Cardiac fibroblast (primary cell): ENCODE results near the genes CELA2A, DNAJC16, FAM131C and NECAP2.

- RRBS, result no CpG with 5 or more reads among the region's 20 CpGs
These were observed 14.4 kb downstream of the FHAD1 start for GRCh38 chr1:15261229-15262026.

GRCh38 chr1:15456616-15456948 is at the start of gene CELA2A:
Gene CELA2A (plus strand): TSS chr1:15456732.
- RRBS, result no CpG with 5 or more reads among the region's 6 CpGs

GRCh38 chr1:15493804-15494386 is 18.0 kb downstream of the CELA2B start:
- RRBS, result no CpG with 5 or more reads among the region's 10 CpGs

GRCh38 chr1:15526107-15526335 is 627 bp upstream of the DNAJC16 start:
- RRBS, result no CpG with 5 or more reads among the region's 6 CpGs

GRCh38 chr1:15526336-15527414 is at the start of gene DNAJC16:
Gene DNAJC16 (plus strand): TSS chr1:15526848.
- RRBS, result 1% methylated on average over 18 of the region's 71 CpGs

DNA sequence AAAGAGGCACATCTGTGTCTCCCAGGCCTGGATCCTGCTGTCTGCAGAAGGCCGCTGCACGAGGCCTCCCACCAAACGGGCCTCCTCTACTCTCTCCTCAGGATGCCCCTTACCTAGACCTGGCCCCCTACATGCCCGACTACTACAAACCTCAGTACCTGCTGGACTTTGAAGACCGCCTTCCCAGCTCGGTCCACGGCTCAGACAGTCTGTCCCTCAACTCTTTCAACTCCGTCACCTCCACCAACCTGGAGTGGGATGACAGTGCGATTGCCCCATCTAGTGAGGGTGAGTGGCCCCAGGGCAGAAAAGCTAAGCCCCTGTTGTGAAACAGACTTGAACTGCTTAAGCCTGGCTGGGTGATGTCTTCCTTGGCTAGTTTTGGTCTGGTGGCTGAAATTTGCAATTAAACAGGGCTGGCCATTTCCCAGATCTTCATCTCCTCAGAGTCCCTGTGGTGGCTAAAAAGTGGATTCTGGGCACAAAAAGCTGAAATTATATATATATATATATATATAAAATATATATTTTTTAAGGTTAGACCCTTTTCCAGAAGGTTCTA is 16.3 kb upstream of the SLC25A34 start:
- RRBS, result no CpG with 5 or more reads among the region's 9 CpGs

DNA sequence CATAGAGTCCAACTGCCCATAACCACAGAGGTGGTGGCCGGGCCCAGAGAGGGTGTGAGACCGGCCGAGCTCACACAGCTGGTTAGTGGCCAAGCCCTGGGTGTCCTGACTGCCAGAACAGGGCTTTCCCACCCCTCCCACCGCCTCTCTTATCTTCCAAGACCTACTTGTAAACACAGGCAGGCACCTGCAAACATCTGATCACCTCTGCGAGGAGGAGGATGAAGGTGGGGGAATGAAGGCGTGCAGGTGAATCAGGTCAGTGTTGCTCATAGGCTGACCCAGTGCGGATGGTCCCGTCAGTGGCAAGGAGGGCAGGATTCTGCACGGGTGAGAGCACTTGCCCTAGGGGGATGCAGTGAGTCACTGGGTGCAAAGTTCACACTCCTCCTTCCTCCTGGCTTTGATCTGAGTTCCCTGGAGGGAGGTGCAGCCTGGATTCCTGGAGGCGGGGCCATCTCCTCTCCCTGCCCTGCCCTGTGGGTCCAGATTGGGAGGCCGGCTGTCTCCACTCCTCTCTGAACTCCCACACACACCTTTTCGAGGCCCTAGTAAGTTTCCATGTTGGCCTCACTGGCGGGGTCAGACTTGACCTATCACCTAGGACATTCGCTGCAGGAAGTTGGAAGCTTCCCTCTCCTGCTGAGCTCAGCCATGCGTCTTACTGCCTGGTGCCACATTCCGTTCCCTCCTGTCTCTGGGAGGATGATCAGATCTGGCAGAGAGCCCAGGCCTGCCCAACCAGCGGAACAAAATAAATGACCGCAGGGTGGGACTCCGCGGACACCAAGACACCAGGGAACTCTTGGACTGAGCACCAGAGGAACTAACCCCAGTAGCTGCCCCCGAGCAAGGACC is 7.3 kb downstream of the UQCRHL start:
- RRBS, result no CpG with 5 or more reads among the region's 21 CpGs

DNA sequence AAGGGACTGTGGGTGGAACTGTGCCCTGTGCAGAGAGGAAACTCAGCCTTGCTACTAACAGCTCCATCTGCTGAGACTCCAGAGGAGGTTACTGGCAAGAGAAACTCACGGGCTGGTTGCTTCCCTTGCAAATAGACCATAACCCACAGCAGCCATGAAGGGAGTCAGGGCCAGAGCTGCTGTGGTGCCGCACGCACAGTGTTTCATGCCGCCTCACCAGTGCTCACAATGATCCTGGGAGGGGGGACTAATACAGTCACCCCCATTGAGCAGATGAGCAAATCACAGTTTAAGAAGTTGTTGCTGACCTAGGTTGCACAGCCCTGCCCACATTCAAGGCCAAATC is 13.7 kb downstream of the ZBTB17 start:
- RRBS, result no CpG with 5 or more reads among the region's 4 CpGs

DNA sequence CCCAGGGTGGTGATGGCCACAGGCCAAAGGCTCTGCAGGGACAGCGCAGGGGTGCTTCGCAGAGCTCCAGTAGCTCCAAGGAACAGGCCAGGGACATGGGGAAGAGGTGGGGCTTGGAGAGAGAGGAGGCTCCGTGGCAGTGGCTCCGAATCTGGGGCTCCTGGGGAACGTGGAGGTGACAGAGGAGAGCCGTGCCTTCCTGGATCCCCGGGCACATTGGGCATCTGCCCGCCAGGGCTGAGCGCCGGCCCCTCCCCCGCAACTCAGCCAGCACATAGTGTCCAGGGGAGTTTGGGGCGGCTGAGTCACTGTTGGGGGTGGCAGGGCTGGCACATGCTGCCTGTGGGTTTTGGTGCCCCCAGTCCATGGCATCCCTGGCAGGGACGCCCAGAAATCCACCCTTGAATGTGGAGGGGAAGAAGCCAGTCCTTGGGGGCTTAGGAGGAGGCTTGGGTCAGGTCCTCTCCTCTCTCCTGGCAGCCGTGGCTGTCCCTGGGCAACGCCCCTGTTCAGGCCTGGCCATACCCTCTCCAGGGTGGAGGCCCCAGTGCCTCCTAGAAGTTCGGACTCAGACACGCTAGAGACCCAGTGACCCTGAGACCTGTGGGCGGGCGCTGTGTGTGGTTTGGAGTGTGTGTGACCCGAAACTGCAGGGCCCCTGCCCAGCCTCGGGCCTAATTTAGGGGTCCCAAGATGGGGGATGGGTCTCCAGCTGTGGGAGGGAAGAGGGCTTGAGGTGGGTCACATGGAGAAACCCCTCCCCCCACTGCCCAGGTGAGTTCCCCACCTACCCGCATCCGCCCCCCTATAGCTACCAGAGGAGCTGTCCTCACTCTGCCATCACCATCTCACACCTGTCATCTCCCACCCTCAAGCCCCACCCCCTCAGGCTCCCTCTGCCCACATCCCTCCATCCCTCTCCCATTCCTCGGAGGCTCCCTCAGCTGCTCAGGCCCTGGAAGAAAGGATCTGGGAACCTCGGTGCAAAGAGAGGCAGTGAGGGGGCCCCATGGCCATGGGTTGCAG is 1.6 kb downstream of the HSPB7 start:
- RRBS, result no CpG with 5 or more reads among the region's 25 CpGs

DNA sequence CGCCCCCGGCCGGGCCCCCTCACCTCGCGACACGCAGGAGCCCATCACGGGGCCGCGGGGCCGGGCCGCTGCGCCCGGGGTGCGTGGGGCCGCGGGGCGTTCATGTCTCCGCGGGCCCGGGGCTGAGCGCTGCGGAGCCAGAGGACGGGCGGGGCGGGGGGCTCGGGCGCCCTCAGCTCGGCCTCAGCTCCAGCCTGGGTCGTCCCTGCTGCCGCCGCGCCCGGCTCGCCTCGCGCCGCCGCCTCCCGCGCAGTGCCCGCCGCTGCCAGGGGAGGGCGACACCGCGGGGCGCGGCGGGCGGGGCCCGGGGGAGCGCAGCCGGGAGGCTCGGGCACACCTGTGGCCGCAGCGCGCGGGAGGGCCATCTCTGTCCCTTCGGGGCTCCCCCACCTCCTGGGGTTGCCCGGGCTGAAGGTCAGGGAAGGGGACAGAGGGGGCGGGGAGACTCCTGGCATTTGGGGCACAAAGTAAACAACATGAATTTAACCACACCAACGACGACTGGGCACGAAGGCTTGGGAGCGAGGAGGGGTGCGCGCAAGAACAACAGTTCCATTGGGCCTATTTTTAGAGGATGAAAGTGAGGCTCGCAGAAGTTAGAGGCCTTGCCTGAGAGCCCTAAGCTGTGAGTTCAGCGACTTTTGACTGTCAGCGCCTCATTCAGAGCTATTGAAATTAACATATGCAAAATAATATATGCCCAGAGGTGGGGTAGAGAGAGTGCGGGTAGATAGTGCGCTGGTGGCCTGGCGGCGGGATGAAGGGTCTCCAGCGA is at the start of gene FAM131C:
Gene FAM131C (minus strand): TSS at position 254 of the 775 bp plus-strand sequence.
- RRBS, result 1% methylated on average over 40 of the region's 74 CpGs

GRCh38 chr1:16115203-16116459 is 40.2 kb downstream of the EPHA2 start:
- RRBS, result no CpG with 5 or more reads among the region's 29 CpGs

DNA sequence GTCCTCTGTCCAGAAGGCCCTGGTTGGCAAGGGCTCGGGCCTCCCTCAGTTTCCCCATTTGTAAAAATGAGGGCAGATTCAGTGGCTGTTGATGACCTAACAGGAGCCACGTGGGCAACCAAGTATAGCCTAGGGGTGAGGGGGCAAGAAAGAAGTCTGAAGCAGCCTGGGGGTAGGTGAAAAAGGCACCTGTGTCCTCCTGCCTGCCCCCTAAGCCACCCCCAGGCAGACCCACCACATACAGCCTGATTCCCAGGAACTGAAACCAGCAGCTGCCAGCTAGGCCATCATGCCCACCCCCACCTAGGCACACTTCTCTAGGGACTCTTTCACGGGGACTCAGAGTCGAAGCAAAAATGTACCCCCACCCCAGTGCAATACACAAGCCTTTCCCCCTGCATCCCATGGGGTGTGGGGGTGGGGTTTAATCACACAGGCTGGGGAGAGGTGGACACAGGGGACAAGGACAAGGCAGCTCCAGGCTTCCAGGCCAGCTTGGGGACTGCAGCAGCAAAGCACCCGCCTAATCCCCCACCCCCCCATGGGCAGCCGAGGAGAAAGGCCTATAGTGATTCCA is 2.2 kb downstream of the EPHA2 start:
- RRBS, result no CpG with 5 or more reads among the region's 6 CpGs

DNA sequence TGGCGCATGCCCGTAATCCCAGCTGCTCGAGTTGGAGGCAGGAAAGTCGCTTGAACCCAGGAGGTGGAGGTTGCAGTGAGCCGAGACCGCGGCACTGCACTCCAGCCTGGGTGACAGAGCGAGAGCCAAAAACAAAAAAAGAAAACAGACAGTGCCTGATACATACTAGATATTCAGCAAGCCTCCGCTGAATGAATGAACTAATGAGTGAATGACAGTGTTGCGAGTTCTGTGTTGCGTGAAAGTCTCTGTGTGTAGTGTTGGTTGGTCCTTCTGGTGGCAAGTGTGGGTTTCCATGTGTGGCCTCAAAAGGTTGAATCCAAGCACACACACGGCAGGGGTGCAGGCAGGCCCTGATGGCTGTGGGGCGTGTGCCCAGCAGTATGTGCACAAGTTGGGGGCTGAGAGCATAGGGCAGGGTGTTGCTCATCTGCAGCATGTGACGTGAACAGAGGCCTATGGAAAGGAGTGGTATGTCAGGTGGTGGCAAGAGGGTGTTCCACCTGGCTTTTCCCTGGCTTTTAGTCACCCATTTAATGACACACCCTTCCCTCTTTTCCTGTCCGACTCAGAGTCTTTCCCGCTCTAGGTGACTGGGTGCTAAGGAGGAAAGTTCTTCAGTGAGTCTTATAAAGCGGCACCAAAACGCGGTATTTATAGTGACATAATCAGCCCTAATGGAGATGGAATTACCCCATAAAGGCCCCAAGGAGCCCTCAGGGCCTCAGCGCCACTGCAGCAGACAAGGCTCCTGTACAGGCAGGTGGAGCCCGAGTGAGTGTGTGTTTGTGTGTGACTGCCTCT is 3.0 kb upstream of the EPHA2 start:
- RRBS, result no CpG with 5 or more reads among the region's 21 CpGs

DNA sequence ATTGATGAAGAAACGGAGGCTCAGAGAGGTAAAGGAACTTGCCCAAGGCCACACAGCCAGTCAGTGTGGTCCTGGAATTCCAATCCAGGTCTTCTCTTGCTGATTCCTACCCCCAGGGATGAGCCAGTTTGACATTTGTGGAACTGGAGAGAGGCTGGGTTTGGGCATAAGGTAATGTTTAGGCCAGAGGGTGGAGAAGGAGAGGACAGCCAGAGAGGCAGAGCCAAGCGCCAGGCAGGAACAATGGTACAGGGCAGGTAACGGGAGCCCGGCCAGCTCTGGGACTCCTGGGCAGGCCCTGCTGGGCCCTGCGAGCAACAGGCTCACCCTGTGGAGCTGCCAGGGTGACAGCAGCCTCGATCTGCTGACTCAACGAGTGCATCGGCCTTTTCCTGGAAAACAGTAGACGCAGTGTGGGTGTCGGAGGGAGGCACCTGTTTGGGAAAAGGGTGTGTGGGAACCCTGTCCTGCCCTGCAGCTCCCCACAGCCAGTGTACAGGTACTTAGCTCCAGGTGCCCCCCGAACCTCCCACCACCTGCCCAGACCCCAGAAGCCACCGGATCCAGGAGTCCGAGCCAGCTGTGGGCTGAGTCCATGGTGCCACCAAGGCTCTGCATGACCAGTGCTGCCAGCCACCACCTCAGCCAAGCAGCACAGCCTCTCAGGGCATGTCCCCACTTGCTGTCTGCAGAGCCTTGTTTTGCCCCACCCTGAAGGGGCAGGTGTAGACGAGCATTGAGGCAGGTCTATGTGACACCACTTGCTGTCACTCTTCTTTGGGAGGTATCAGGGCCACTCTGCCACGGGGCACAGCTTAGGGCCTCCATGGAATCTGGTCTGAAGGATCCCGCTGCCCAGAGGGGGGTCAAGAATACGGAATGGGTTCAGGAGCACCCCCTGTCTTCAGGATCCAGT is 28.1 kb downstream of the ARHGEF19 start:
- RRBS, result no CpG with 5 or more reads among the region's 17 CpGs

- RRBS, result no CpG with 5 or more reads among the region's 38 CpGs
These were observed 6.3 kb downstream of the ARHGEF19 start for GRCh38 chr1:16206046-16206661.

DNA sequence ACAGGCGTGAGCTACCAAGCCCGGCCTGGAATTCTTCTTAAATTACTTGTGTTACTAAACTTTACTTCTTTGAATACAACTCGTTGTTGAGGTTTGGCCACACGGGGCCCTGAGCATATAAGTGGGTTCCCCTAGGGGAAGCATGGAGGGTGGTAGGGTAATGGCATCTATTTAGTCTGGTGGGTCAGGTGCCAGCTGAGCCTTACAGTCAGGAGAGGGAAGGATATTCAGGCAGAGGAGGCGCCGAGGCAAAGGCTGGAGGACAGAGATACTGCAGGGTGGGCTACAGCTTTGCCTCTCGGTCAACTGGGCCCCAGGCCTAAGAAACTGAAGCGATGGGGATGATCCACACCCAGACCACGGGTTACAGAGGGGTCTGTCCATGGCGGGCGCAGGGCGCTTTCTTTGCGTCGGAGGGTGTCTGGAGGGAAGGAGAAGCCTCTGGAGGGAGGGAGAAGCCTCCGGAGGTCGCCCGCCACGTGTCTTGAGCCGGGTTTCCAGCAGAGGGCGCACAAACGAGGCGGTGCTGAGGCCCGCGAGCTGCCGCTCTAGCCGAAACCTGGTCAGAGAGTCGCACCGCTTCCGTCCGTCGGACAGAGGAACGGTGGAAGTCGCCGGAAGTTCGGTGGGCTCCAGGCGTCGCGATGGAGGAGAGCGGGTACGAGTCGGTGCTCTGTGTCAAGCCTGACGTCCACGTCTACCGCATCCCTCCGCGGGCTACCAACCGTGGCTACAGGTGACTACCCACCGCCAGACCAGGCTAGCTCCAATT is at the start of gene NECAP2:
Gene NECAP2 (plus strand): TSS at position 607 of the 772 bp plus-strand sequence.
- RRBS, result no CpG with 5 or more reads among the region's 48 CpGs

DNA sequence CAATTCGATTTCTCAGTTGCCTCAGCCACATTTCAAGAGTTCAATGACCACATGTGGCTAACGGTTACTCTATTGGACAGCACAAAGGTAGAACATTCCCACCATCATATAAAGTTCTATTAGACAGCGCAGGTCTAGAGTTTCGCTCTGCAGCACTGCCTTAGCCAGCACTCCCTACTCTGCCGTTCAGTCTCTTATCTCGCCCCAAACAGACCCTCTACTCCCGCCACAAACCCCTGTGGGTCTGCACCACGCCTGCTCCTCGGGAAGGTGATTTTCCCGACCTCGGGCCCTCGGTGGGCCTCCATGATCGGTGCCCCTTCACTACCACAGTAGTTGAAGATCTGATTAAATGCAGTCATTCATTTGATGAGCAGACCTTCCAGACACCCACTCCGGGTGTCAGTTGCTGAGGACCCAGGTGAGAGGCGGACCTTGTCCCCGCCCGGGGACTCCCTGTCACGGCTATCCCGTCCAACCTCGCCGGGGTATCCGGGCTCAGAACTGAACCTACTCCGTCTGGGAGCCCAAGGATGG is 203.5 kb downstream of the NECAP2 start:
- RRBS, result no CpG with 5 or more reads among the region's 23 CpGs

- RRBS, result 0% methylated on average over 2 of the region's 39 CpGs
These were observed 214.0 kb upstream of the CROCC start for GRCh38 chr1:16707754-16708144.